Hematopoietic multipotent progenitor cell (in vitro differentiated cells): ENCODE results near the gene FSHR.

DNA sequence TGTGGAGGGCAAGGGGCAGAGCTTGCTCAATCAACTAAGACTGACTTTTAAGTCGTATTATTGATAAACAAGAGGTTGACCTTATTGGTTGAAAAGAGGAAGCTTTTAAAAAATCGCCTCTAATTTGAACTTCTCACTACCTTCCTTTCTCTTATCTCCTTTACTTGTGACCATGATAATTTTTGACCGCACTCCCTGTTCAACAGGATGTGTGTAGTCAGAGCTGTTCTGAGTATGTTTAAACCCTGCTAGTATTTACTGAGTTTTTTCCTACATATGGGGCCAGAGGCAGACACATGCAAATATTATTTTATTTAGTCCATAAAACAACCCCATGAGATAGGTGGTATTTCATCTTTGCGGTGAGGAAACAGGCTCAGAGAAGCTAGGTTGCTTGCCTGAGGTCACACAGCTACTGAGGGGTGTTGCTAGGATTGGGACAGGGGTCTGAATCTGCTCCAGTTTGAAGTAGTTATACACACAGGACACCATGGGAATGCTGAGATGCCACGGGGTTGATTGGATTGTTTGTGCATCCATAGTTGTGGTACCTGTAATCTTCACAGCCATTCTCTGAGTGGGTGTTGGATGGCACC is 2.9 kb upstream of the ATP6V1E2 start:
- CAGE, long polyA plus RNA = no peak

DNA sequence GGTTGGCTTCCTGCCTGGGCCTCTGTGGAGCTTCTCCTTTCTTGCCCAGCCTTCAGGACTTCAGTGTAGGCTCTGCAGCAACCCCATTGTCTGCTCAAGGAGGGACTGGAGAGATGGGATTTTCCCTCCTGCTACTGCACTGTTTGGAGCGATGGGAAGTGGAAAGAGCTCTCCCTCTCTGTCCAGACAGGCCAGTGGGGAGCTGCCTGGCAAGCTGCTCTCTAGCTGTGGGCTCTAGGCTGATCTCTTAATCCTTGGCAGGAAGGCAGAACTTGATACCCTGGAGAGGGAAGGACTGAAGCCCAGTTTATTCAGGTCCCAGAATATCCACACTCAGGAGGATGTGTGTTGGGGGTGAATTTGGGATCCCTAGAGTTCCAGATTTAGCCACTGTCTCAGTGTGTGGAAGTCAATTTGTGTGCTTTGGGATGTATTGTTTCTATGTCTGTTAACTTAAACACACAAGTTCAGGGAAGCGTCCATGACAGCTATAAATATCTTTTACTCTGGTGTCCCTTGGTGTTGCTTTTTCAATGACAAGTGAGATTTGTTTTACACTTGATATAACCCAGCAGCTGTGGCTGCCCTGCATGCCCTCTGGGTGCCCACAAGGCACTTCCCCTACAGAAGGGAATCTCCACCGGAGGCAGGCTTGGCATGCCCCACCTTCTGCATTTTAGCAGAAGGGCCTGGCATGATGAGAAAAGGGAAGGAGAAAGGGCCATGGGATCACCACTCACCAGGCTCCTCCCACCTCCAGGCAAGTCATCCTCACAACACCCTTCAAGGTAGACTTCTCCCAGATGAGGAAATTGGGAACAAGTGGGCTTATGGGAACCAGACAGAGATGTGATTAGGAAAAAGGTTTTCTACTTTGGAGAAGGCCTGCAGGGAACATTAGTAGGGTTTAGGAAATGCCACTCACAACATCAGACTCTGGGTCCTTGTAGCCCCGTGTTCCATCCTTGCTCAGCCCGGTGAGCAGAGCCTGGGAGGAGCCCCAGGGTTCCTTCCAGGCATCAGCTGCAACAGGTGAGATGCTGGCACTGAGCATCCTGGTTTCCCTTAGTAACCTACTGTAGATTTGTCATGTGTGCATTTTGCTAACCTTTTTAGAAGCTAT is 5.7 kb upstream of the ATP6V1E2 start:
- CAGE, long polyA plus RNA = no peak

GRCh38 chr2:46861959-46862466 is 53.6 kb downstream of the MCFD2 start:
- CAGE, long polyA plus RNA = no peak

DNA sequence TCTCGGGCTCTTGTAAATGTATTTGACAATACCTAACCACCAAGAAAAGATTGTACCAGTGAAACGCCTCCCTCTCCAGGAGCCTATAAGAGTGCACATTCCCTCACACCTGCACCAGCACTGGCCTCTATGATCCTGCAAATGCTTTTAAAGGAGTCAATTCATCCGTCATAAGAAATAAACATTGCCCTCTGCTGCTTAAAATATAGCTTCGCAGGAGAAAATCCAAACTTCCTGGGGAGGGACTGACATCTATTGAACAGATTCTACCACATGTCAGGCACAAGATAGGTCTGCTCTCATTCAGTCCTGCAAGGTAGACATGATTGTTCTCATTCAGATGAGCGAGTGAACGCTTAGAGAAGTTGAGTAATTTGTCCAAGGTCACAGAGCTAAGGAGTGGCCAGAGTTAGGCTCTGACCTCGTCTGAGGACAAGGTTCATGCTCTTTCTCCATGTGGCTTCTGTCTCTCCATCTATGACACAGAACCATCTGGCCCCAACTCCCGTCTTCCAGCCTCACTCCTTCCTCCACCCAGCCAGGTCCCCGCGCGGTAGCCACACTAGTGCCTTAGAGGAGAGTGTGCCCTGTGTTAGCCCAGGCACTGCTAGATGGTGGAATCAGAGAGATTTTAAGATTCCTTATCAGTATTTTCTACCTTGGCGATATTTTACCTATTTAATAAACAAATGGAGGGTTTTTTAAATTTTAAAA is 38.7 kb downstream of the MCFD2 start:
- CAGE, long polyA plus RNA = no peak

GRCh38 chr2:46962878-46963584 is 22.0 kb downstream of the TTC7A start:
- CAGE, long polyA plus RNA = no peak

GRCh38 chr2:46994026-46994906 is 53.2 kb downstream of the TTC7A start:
- CAGE, long polyA plus RNA = no peak

DNA sequence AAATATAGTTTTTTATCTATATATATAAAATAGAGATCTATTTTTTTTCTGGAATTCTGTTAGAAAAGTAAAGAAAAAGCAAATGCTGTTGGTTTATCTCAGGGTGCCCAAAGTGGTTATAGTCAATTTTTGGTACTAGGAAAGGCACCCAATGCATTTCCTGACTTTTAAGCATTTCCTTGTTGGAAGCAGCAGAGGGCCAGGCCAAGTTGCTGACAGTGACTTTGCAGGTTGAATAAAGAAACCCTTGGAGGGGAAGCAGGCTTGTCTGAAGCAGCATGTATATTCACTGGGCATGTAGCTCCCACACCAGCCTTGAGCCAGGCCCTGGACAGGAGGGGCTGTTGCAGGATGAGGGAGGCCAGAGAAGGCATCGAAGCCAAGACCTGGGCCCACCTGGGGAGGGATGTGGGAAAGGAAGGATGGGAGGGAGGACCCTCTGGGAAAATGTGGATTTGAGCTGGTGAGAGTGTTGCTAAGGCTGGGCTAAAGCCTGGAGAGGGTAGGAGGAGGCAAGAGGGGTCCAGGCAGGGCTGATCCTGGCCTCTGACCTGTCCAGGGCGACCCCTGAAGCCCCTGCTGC is 79.7 kb downstream of the STPG4 start:
- CAGE, long polyA plus RNA = no peak

DNA sequence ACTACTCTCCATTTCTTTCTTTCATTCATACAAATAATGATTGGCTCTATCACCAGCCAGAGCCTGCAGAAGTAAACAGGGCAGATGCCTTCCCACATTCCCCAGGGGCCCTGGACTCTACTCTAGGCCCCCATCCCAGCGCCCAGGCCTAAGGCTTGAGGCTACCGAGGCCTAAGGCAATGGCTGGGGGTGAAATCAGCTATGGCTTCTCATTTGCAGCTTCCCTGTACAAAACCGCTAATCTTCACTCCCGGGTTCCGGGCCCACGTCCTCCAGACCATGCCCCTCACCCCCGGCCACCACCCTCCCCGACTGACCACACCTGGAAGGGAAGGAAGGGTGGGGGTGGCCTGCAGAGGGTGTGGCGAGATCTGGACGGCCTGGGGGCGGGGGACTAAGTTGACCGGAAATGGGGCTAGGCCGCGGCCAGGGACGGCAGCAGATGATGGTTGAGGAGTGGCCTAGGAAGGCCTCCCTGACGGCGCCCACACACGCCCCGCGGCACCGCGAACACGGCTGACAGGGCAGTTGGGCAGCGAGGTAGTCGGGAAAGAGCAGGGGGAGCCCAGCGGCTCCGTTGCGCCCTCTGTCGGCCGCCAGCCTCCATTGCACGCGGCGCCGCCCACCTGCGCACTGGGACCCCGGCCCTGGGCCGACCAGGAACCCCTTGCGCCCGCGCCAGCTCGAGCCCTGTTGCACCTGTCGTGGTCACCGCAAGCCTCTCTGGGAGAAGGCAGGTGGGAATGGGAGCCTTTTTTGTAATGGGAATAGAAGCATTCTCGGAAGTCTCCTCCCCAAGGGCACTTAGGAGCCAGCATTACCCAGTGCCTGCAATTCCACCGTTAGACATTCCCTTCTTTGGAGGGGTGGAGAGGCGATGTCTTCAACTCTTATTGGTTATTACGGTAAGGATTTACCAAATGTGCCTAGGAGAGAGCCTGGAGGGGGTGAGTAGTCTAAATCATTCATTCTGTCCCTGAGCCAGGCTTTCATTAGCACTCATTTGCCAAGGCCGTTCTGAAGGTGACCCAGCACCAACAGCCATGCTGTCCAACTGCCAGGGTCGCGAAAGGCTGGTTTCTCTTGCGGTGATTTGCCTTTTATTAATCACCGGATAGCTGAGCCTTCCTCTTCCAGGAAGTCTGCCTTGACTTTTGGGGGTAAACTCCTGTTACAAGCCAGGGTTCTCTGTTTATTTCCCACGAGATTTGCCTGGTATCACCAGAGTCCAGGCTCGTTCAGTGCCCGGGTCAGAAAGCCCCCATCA is 96.1 kb upstream of the CALM2 start:
- CAGE, long polyA plus RNA = no peak

GRCh38 chr2:47520720-47521810 is 49.7 kb downstream of the KCNK12 start:
- CAGE, long polyA plus RNA = no peak

- CAGE, long polyA plus RNA = no peak
Observed at GRCh38 chr2:47838664-47839123, 55.7 kb downstream of the MSH6 start.

GRCh38 chr2:47872039-47872424 is 34.3 kb downstream of the FBXO11 start:
- CAGE, long polyA plus RNA = no peak

GRCh38 chr2:48174504-48175023 is 139.9 kb upstream of the FOXN2 start:
- CAGE, long polyA plus RNA = no peak

DNA sequence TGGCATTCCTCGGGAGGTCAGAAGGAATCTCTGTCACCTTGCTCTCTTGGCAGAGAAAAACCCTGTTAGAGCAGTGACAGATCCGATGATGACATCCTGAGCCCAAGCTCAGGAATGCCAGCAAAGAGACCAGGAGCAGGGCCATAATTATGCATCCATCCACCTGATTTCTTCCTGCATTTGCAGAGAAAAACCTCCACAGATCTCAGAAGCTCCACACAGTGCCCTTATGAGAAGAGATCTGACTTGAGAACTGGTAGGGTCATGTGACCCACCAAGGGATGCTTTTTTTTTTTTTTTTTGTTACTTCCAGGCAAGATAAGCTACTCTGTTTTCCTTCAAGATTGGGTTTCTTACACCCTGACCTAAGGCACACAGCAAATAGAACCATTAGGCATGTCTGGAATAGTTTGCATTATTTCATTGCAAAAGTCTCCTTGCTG is at the start of gene FSHR:
Gene FSHR, minus strand, starts transcription at position 243 of the 443 bp plus-strand sequence.
- CAGE, long polyA plus RNA = no peak

DNA sequence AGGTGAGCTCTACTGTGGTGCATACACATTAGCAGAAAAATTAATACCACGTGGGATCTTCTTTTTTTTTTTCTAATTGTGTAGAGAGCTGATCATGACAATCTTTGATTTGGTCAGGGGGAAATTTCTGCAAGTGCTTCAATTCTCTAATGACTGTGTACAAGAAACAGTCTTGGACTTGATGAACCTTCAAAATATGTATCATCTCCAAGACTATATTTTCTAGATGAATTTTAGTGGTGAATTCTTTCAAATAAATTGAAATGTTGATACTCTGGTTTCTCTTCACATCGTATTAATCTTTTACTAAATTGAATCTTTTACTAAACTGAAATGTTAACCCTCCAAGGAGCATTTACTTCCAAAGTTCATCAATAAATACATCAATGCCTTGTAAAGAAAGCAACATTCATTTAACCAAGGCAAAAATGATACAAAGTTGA is 910.1 kb upstream of the FSHR start:
- CAGE, long polyA plus RNA = no peak

DNA sequence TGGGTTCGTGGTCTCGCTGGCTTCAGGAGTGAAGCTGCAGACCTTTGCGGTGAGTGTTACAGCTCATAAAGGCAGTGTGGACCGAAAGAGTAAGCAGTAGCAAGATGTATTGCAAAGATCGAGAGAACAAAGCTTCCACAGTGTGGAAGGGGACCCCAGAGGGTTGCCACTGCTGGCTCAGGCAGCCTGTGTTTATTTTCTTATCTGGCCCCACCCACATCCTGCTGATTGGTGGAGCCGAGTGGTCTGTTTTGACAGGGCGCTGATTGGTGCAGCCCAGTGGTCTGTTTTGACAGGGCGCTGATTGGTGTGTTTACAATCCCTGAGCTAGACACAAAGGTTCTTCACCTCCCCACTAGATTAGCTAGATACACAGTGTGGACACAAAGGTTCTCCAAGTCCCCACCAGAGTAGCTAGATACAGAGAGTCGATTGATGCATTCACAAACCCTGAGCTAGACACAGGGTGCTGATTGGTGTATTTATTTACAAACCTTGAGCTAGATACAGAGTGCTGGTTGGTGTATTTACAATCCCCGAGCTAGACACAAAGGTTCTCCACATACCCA is 747.8 kb upstream of the NRXN1 start:
- CAGE, long polyA plus RNA = no peak

DNA sequence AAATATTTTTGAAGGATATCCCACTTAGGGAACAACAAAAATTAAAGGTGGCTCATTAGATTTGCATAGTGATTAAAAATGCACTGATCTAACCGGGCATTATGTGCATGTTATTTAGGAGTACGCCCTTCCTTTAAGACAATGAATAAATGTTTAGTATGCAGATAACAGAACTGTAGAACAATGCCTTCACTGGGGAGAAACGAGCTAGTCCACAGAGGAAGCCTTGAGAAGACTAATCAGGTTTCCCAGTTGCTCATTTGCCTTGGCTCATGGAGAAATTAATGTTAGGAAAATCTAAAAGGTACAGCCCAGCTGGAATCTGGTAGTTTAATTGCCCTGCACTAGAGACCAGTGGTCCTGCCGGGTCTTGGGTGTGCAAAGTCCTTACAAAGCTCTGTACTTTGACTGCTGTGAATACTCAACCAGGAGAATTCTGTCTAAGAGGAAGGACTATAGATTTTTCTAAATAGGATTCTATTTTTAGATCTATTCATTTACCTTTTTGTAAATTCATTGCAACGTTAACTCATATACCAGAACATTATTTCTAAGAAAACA is 519.2 kb upstream of the CHAC2 start:
- CAGE, long polyA plus RNA = no peak

GRCh38 chr2:53549686-53549943 is 218.0 kb upstream of the CHAC2 start:
- CAGE, long polyA plus RNA = no peak

DNA sequence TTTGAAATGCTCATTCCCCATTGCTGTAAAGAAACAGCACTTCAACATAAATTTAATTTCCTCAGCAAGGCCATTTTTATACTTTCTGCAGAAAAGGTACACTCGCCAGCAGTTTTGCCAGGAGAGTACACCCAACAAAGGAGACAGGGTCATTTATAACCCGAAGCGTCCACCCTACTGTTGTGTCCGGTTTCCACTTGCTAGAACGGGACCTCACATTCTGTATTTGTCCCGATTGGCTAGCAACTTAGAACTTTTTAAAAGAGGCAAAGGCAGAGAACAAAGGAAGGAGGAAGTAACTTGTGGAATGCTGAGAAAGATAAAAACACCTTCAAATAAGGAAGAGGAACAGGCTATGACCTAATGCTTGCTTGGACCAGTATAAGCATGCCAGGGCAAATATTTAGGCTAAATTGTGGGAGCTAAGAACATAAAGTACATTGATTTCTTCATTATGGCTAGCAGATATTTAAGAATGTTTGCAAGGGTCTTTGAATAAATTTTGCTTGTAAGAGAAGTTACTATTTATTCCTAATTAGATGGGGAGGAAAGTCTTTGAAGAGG is 9.0 kb downstream of the PSME4 start:
- CAGE, long polyA plus RNA = no peak

DNA sequence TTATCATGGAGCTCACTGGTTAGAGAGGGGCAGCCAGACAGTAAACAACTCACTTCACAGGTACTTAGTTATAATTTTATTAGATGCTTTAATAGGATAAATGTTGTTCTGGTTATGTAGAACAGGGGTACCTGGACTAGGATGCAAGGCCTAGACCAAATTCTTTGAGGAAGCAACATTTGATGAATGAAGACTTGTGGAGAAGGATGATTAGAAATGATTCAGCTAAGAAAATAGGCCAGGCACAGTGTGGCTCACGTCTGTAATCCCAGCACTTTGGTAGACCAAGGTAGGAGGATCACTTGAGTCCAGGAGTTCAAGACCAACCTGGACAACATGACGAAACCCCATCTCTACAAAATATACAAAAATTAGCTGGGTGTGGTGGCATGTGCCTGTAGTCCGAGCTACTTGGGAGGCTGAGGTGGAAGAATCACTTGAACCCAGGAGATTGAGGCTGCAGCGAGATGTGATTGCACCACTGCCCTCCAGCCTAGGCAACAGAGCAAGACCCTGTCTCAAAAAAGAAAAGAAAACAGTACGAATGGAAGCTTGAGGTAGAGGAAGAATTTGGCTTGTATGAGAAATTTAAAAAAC is 12.2 kb downstream of the ACYP2 start:
- CAGE, long polyA plus RNA = no peak

GRCh38 chr2:54103840-54104203 is 132.9 kb downstream of the ACYP2 start:
- CAGE, long polyA plus RNA = no peak